Myometrial cell (primary cell): Measurements from ENCODE around the gene ATOH1.

- RAMPAGE, long total RNA, result no peak
Measured at GRCh38 chr4:89889231-89889712, 5.4 kb upstream of the MMRN1 start.

GRCh38 chr4:91143181-91143484 lies 1015.9 kb downstream of the CCSER1 start:
- RAMPAGE, long total RNA, result no peak

GRCh38 chr4:93828306-93829258 lies at the start of gene ATOH1:
Gene ATOH1, plus strand, starts transcription at chr4:93828753.
- RAMPAGE, long total RNA, result no peak

GRCh38 chr4:94227557-94228123 lies 20.0 kb downstream of the SMARCAD1 start:
- RAMPAGE, long total RNA, result no peak

DNA sequence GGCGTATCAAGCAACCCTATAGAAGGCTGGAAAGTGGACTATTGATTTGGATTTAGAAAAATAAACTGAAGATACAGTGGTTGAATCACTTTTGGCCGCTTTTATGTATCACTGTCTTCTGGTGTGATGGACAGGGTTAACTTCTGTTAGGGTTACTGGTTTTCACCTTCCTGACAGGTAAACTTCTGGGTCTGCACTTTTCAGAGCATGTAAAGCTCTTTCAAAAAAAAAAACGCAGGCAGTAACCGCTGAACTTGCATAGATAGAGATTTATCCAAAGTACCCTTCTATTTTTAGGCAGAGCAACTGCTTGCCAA lies 488 bp upstream of the PDLIM5 start:
- RAMPAGE, long total RNA, result no peak

GRCh38 chr4:94484825-94485301 lies 33.1 kb downstream of the PDLIM5 start:
- RAMPAGE, long total RNA, result no peak

DNA sequence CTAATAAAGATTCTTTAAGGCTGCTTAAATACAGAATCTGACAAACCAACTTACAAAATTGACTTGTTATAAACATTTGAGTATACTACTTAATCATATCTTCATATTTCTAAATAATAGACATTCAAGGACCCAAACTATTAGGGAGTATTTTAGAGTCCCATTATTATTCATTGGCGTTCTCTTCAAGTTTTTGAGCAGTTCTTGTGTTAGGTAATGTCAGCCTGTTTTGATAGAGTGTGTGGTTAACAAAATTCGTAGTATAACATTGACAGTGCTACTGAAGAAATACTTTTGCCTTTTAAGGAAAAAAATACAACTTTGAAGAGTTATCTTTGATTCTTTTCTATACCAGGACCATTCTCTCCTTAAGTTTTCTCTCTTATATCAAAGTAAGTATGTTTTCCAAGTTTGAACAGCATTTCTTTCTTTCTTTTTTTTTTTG lies 74.6 kb downstream of the PDLIM5 start:
- RAMPAGE, long total RNA, result no peak

DNA sequence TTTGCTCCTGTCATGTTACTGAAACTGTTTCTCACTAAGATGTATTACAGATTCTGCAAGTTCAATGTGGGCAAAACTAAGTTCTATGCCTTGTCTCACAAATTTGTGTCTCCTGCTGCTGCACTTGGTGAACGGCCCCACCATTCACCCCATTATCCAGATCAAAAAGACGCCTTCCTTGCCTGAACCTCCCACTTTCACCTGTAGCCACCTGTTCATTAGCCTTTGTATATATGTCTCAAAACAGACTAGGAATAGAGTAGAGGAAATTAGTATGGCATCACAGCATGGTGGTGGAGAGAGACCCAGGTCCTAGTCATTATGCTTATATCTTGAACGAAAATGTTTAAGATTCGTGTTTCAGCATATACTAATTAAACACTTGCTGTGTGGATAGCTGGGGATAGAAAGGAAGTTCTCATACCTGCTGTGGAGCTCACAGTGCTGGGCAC lies 83.6 kb downstream of the PDLIM5 start:
- RAMPAGE, long total RNA, result no peak

DNA sequence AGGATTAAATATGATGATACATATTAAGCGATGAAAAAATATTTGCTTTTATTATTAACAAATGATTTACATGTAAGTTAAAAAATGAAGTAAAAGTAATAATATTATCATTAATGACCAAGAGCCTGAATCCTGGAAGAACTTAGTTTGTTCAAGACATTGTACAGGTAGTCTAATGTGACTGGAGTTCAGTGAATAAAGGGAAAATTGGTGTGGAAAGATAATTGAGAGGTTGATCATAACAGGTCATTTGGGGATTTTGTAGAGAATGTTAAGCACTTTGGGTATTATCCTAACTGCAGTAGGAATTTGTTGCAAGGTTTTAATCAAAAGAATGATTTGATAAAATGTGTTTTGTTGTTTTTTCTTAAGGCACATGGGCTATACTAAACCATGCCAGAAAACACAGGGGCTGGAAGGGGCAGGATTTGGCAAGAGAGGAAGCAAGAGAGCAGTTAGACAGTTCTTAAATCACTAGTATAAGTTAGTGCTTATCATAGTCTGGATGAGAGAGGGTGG lies 151.2 kb downstream of the PDLIM5 start:
- RAMPAGE, long total RNA, result no peak

GRCh38 chr4:95546753-95547518 lies 1.8 kb downstream of the UNC5C start:
- RAMPAGE, long total RNA, result no peak

GRCh38 chr4:96598388-96598759 lies 758.5 kb downstream of the PDHA2 start:
- RAMPAGE, long total RNA, result no peak

- RAMPAGE, long total RNA, result no peak
Measured at GRCh38 chr4:97037604-97038088, 1105.6 kb downstream of the STPG2 start.

- RAMPAGE, long total RNA, result no peak
Measured at GRCh38 chr4:98472016-98472610, 186.3 kb downstream of the TSPAN5 start.

DNA sequence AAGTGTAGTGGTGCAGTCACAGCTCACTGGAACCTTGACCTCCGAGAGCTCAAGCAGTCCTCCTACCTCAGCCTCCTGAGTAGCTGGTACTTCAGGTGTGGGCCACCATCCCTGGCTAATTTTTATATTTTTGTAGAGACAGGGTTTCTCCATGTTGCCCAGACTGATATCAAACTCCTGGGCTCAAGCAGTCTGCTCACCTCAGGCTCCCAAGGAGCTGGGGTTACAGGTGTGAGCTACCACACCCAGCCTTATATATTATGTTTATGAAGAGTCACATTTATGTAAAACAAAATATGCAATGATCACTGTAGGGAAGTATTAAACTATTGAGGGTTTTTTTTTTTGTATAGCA lies 37.2 kb downstream of the ADH5 start:
- RAMPAGE, long total RNA, result no peak

DNA sequence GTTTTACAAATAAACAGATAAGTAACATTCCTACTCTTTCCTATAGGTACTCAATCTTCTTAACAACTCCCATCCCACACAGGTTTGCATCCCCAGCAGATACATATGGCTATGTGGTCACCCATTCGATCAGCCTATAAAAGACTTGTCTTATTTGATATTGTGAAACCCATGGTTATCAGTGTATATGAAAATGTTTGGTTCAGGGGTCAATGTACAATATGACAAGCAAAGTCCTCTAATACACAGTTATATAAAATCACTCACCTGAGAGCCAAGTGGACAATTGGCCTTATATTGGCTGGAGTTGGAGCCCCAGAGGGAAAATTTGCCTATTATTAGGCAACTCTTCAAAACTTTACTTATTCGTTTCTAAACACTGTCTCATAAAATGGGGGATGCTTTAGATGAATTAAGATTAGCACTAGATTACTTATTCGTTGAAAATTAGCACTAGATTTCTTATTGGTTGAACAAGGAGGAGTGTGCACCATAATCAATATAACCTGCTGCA lies 10.6 kb upstream of the ADH4 start:
- RAMPAGE, long total RNA, result no peak

GRCh38 chr4:99205434-99206029 lies 13.5 kb downstream of the ADH6 start:
- RAMPAGE, long total RNA, result no peak

GRCh38 chr4:99317049-99318441 lies 3.7 kb downstream of the ADH1B start:
- RAMPAGE, long total RNA, result no peak

GRCh38 chr4:99652512-99653187 lies 5.0 kb downstream of the C4orf54 start:
- RAMPAGE, long total RNA, result no peak

DNA sequence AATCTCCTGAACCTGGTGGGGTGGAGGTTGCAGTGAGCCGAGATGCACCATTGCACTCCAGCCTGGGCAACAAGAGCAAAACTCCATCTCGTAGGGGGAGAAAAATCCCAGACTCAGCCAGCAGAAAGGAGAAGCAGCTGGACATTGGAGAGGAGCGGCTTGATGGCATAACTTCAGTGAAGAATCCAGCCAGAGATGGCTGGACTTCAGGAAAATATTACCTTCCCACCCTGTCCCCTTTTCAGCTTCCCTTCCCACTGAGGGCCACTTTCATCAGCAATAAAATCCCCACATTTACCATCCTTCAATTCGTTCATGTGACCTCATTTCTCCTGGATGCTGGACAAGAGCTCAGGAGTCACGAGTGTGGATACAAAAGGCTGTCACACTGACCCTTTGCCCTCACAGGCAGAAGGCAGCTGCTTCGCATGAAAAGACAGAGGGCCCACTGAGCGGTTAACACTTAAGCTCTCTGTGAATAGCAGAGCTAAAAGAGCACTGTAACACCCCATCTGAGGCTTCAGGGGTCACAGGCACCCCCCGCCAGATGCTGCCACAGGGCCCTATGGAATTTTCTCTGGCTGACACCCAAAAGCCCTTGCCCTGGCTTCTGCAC lies 361.1 kb downstream of the PPP3CA start:
- RAMPAGE, long total RNA, result no peak

DNA sequence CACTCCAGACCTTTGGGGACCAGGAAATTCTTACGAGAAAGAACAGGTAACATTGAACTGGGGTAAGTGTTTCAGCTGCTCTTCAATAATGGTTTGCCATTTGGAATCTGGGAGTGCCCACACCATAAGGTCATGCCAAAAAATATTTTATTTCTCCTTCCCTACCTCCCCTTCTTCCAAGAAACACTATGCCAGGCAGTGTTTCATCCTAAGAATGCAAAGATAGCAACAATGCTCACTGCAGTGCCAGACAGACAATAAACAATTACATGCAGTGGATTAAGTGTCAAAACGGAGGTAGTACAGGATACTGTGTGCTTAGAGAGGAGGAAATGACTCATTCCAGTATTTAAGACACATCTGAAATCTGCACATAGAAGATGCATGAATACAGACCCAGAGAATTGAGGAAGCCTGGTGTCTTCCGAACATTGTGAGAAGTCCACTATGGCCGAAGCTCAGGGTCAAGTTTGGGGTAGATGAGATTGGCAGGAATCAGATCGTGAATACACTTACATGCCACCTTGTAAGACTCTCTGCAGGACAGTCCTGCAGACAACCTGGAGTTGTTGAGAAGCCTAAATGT lies 326.4 kb downstream of the PPP3CA start:
- RAMPAGE, long total RNA, result no peak